Temporal lobe (tissue), 2 donors: ENCODE results near the gene ARPC1A.

- RAMPAGE, long total RNA: no peak
These were observed 55.4 kb upstream of the SLC25A13 start for GRCh38 chr7:96377326-96377650.

GRCh38 chr7:96794939-96795222 is 85.2 kb upstream of the SEM1 start:
- RAMPAGE, long total RNA: no peak

- RAMPAGE, long total RNA: no peak
These were observed 9.3 kb upstream of the DLX6 start for GRCh38 chr7:96995932-96996474.

GRCh38 chr7:97027521-97027893 is 2.9 kb upstream of the DLX5 start:
- RAMPAGE, long total RNA: no peak

- RAMPAGE, long total RNA: no peak
These were observed 352 bp downstream of the TAC1 start for GRCh38 chr7:97732295-97732581.

DNA sequence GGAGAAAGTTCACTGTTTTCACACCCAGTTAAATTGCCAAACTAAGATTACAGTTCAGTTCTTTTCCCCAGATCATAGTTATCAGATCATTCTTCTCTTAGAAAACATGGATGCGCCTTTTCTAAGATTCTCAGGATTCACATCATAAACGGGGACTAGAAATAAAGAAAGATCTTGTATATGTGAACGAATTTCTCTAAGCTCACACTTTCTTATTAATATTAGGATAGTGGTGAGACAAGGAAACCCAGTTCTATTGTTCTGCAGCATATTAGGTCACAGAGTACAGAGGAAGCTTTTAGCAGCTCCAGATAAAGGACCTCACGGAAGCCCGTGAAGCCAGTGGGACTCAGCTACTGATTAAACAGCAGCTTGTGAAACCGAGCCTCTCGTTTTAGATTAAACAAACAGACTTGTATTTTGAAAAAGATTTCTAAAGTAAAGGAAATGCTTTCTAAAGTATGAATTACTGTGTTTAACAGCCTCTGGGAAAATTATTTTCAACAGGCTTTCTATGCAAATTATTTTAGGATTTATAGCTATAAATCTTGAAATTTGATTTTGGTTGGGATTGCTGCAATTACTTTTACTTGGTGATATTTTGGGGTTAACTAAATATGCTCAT is 3.9 kb downstream of the LMTK2 start:
- RAMPAGE, long total RNA: no peak

DNA sequence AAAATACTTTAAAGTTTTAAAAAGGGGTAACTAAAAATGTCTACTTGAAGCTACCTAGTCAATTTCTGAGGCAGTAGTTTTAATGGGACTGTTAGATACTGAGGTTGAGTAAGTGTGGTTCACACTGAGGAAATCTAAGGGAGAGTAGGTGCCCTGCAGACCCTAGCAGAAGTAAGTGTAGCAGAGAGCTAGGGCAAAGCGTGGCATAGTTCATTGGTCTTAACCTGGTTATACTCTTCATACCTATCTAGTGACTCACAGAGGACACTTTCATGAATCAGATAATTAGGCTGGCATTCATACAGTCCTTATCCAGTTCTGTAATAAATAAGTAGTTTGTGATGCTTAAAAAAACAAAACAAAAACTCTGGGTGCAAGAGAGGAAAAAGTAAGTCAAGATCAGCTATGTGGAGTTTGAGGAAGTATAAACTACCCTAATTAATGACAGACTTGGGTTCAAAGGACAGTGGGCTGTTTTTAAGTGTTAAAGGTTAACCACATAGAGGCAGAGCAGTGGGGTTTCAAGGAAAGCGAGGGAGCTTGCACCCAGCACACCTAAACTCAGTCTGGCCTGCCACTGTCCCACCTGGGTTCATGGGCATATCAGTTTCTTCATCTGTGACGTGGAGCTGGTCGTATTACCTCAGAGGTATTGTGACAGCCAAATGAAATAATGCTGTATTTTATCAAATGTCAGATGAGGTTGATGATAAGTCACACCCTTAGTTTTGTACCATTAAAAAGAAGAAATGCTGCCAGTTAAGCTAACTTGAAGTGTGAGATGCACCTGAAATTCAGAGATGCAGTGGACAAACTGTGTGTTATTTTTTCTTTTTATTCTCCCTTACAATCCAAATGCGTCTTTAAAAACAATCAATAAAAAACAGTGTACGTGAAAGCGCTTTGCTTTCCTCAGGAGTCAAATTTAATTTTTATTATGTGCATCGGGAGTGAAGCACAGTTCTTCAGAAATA is 27.2 kb downstream of the LMTK2 start:
- RAMPAGE, long total RNA: no peak

DNA sequence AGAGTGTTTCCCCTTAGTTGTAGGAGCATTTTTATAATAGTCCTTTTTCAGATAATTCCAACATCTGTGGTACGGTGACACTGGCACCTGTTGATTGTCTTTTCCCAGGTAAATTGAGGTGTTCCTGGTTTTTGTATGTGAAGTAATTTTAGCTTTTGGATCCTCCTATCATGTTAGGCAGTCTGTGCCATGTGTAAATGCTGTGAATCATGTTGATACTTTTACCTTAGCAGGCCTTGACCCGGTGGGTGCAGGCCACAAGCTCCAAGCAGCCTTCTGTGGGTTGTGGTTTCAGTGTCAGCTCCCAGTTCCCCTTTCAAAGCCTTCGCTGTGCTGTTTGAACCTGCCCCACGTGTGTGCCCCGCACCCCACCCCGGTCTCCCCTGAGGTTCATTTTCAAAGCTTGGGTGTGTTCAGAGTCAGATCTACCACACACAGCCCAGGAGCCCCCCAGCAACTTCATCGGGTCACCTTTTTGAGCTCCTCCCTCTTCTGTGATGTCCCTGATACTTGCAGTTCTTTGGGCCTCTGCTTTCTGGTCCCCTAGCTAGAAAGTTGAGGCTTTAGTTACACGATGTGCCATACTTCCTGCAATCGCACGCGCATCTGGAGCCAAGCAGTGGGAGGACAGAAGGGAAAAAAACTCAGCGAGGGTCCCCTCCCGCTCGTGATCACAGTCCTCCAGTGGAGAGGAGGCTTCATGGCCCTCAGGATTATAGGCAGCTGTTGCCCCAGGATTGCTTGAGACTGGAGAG is 8.7 kb upstream of the BHLHA15 start:
- RAMPAGE, long total RNA: no peak

- RAMPAGE, long total RNA: no peak
These were observed 1.3 kb downstream of the TECPR1 start for GRCh38 chr7:98250723-98251165.

DNA sequence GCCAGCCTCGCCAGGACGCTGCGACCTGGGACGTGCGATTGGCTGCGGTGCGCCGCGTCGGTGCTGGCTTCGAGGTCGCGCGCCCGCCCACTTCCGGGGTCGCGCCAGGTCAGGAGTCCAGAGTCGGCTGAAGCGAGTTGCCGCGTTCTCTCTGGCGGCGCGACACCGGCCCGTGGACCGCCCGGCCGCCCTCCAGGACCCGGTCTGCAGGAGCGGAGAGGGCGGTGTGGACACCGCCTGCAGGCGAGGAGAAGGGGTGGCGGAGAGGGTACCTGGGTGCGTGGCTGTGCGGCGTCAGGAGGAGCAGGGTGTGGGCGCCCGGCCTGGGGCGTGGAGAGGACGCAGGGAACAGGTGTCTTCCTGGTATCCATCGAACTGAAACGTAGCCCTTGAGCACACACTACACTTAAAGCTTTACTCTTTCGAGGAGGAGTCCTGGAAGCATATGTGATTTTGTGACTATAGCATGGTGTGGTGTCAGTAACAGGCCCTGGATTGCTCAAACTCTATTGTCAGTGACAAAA is 283 bp upstream of the TECPR1 start:
- RAMPAGE, long total RNA: start-site peak on the plus strand centred at position 97 of the sequence, 47 bp wide, 39 and 18 reads in 2 replicates

DNA sequence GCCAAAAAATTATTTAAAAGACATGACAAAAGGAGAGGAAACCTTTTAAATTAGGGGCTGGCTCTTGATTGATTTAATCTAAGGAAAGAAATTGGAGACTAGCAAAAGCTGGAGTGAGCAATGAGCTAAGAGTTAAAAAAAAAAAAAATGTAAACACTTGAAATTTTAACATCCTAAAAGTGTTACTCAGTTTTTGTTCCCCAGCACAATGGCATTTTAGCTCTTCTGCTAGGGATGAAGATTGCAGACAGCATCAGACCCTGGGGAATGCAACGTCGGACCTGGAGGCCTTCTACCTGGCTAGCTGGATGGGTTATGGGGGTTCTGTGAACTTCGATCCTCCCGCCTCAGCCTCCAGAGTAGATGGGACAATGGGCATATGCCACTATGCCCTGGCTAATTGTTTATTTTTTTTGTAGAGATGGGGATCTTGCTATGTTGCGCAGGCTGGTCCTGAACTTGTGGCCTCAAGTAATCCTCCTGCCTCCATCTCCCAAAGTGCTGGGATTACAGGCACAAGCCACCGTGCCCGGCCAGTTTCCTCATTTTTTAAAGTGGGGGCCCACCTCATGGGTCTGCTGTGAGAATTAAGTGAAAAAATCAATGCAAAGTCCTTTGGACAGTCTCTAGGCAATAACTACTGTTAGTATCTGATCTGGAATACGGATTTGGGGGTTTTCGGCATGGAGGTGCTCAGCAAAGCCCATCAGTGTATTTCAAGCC is 23.9 kb downstream of the BRI3 start:
- RAMPAGE, long total RNA: no peak

DNA sequence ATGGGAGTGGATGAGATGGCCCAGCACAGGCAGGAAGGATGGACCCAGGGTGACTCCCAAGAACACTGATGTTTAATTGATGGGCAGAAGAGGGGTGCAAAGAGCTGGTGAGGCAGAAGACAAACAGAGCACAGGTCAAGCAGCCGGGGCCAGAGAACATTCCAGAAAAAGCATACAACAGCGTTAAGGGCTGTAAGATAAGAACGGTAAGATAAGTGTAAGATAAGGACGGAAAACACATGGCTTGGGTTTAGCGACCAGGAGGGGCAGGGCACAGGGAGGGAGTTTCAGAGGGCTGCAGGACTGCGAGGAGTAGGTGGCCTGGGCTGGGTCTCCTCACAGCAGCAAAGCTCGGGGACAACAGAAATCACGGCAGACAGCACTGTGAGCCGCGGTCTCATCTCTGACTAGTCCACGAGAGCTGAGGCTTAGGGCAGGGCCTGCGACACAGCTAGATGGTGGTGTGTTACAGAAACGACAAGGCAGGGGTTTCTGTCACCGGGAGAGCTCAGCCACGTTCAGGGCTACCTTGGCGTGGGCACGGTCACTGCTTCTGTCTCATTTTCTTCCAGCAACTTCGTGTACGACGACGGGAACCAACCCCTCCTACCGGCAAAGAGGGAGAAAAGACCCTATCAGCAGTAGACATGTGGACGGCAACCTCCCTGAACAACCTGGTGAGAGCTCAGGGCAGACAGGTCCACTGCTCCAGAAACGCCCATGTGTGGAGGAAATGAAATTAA is 24.6 kb downstream of the BRI3 start:
- RAMPAGE, long total RNA: no peak

- RAMPAGE, long total RNA: no peak
These were observed 47.7 kb downstream of the BRI3 start for GRCh38 chr7:98328890-98329943.

GRCh38 chr7:98514569-98515162 is 102.4 kb upstream of the NPTX2 start:
- RAMPAGE, long total RNA: no peak

GRCh38 chr7:99040218-99041118 is 103.4 kb downstream of the SMURF1 start:
- RAMPAGE, long total RNA: no peak

DNA sequence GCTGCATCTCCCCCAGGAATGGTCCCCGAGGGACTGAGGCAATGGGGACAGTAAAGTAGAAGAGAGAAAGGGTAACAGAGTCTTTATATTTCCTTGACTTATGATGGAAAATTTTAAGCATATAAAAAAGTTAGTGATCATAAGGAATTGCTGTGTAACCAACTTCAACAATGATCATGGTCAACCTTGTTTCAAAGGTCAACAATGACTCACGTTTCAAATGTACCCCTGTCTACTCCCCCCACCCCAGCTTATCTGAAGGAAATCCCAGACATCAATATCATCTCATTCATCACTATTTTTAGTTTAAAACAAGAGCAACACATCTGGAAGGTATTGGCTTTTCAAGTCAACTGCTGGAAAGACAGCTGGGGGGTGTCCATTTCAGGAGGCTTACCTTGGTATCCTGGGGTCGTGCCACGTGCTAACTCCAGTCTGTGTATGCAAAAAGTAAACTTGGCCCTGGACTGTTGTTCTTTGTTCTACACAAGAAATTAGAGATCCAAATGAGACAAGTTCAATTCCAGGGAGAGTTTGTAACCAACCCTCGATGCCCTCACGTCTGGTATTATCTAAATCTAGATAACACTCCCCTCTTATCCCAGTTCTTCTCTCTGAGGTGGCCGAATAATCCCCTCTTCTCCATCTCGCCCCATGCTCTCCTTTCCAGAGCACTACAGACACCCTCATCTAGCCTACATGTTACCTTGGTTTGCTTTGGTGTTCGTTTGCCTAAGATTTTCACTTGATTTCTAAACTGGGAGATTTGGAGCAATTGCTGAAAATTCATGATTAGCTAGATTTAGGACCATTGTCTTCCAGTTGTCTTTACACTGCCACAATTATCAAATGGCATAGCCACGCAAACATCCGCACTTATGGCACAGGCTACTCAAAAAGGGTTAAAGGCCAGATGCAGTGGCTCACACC is 92.7 kb downstream of the SMURF1 start:
- RAMPAGE, long total RNA: no peak

DNA sequence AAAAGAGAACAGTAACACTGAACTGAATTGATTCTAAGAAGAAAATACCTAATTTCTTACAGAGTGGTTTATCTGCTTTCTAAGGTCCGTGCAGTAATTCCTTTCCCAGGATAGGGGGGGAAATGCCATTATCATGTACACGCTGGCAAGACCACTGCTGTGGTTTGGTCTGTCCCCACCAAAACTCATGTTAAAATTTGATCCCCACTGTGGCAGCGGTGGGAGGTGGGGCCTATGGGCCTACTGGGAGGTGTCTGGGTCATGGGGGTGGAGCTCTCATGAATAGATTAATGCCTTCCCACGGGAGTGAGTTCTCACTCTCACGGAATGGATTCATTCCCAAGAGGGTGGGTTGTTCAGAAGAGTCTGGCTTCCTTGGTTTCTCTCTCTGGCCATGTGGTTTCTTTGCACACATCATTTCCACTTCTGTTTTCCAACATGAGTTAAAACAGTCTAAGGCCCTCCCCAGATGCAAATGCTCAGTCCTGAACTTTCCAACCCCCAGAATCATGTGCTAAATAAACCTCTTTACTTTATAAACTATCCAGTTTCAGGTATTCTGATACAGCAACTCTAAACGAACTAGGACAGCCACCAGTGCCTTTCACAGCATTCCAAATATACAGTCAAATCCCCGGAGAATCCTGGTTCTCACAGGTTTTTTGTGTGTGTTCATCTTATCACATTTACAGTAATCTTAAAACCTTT is 44.4 kb downstream of the SMURF1 start:
- RAMPAGE, long total RNA: no peak

GRCh38 chr7:99133333-99134100 is 10.4 kb downstream of the SMURF1 start:
- RAMPAGE, long total RNA: no peak

DNA sequence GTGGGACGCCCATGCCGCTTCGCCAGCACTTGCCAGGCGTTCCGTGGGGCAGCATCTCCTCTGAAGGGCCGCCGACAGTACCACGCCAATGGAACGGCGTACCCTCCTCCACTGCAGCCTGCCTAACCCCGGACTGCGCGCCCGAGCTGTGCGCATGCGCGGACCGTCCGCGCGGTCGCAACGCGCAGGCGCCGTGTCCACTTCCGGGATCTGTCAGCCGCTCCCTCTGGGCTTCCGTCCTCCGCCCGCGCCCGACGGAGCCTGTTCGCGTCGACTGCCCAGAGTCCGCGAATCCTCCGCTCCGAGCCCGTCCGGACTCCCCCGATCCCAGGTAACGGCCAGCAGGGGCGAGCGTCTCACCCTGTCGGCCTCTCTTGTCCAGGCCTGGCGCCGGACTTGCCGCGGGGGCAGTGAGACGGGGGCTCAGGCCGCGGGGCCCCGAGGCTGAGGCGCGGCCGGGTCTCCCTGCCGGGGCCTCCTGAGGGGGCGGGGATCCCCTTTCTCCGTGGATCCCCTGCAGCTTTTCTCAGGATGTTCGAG is at the start of gene ARPC1A:
Gene ARPC1A (plus strand): TSS at position 225 of the 540 bp plus-strand sequence.
- RAMPAGE, long total RNA: no peak

- RAMPAGE, long total RNA: no peak
These were observed 16.4 kb upstream of the ARPC1B start for GRCh38 chr7:99357961-99358670.